LHCN-M2 (cell line): ENCODE measurements around a stretch of chr15.

DNA sequence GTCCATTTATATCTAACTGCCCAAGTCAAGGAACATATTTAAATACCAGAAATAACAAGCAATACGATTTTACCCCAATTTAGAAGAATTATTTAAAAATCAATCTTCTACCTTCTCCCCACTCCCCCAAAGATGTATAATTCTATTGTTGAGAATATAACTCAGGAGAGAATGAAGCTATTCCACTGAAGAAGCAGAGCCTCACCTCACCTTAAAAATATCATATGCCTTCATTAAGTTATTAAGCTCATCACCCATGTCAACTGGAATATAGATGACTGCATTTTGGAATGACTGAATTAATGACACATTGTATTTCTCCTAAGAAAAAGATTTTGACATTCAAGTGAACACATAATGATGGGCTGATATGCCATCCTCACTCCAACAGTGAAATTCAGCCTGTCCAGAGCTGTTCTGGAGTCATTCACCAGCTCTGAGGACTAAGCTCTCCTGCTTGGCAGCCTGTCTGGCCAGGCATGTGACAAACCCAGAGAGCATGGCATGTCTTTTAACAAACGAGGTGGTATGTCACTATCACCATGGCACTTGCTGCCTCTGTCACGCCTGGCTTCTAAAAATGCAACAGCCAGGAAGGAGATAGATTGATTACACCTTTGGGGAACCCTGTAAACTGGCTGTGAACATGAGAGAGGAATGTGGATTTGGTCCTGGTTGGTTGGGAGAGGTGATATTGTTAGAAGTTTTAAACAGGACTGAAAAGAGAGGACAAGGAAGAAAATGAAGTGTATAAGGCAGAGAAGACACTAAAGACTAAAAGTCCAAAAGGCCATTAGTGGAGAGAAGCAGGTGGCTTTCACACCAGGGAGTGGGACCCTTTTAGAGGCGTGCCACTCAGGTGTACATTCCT is 1.5 kb downstream of the ACTC1 start:
- RAMPAGE, long total RNA: no peak

DNA sequence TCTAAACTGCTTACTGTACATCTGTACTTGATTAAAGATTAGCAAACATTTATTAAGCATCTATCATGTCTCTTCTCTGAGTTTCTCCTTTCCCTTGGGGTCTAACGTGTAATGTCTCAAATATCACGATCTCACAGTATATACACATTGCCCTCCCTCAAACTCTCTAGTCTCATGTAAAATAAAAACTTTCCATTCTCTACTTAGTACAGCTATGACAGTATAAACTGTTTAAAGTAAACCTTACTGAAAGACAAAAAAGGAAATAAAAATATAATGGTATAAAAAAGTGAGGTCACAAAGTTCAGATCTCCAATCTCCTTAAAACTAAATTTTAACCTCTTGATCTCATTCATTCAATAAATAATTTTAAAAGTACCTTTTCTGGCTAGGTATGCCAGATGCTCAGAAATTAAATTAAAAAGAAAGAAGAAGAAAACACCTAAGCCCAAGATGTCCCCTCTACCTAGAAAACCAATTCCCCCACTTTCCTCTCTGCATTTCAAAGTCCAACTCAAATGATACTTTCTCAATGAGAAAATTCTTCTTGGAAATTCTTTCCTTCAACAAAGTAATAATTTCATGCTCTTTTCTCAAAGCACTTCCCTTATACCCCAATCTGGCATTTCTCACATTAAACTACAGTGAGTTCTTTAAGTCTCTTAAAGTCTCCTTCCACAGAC is 3.5 kb downstream of the AQR start:
- RAMPAGE, long total RNA: no peak

DNA sequence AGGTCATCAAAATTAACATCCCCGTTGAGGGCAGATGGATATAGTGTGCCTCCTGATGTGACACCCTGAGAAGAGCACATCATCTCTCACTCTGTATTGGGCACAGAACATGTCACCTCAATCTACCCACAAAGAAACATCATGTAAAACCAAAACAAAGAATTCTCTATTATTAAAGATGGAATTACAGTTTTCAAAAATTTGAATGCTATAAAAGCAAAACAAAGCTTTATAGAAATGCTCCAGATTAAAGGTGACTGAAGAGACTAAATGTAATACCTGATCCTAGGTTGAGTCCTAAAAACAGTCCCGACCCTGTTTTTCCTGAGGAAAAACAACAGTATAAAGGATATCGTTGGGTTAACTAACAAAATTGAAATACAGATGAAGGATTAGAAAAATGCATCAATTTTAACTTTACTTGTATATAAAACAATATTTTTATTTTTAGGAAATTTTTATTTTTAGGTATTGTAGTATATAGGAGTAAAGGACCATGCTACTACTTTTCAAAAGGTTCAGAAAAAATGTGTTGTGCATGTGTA is 222.2 kb upstream of the NANOGP8 start:
- RAMPAGE, long total RNA: no peak

GRCh38 chr15:36047186-36047816 is 501.3 kb upstream of the DPH6 start:
- RAMPAGE, long total RNA: no peak

DNA sequence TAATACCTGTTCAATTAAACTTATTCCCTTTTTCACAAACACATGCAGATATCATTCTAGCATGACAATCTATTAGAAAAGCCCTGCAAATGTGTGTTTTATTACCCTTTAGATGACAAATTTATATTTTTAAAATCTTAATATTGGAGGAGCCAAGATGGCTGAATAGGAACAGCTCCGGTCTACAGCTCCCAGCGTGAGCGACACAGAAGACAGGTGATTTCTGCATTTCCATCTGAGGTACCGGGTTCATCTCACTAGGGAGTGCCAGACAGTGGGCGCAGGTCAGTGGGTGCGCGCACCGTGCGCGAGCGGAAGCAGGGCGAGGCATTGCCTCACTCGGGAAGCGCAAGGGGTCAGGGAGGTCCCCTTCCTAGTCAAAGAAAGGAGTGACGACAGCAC is 384.2 kb upstream of the CDIN1 start:
- RAMPAGE, long total RNA: no peak

DNA sequence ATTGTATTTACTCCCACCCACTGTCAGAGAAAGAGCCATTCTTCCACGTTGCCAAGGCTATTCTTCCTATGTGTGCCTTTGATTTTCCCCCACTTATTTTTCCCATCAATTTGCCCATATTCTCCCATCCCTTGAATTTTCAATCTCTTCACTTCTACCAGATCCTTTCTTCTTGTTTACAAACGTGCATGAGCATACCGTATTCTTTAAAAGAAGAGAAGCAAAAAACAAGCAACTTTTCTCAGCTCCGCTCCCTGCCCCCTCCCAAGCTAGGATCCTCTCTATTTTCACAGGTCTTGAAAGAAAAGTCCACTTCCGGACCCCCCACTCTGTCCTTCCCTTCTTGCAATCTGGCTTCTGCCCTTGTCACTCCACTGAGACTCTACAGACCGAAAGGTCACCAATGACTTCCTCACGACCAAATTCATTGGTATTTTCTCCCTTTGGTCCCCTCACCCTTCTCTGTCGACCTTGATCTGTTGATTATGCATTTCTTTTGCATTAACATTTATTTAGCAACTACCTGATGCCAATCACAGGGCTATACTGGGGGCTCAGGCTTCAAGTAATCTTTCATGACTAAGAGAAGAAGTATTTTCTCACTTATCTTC is 99.7 kb downstream of the MEIS2 start:
- RAMPAGE, long total RNA: no peak

- RAMPAGE, long total RNA: no peak
These were observed 5.2 kb downstream of the MEIS2 start for GRCh38 chr15:37095095-37095539.

DNA sequence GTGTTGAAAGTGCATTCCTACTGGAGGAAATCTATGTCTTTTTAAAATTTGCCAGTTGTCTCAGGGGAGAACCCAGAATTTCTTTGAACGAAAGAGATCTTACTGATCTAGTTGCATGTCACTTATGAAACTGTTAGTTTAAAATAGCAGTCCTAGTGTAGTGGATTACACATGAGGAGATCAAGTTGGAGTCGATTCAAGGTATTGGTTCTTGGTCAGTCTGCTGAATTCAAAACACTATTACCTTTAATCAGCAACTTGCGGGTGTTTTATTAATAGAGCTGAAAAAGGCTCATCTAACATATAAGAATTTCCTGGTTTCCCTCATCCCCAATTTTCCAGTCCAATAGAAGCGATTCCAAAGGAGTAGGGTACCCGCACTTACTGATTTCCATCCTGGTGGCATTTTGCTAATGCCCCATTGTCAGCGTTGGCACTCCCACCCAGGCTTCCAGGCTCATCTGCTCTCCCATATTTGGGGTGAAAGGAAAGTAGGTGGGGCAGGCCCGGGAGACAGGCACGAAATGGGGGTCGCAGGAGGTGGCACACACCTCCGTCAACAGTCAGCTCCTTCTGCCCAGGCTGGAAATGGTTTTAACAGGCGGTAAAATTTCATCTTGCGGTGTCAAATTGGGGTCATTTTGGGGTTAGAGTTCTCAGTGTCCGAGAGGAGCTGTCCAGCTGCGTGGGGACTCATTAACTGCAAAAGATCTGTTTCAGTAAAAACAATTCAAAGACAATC is 3.9 kb upstream of the MEIS2 start:
- RAMPAGE, long total RNA: no peak

DNA sequence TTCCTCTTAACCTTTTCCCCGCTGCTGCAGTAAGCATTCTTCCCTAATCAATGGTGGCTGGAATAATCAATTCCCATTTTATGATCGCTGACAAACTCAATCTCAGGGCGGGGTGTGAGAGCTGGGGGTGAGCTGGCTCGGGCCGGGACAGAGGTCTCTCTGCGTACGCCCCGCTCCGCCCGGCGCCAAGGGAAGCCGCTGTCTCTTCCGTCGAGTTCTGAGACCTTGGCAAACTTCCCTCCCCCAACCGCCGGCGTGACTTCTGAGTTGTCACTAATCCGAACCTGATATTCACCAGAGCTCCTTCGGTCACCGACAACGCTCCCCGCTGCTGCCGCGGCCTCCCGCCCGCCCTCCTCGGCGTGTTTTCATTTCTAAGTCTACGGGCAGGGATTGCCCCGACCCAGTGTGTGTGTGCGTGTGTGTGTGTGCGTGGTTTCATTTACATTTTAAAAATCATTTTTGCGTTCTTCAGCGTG is 10.4 kb upstream of the MEIS2 start:
- RAMPAGE, long total RNA: no peak

DNA sequence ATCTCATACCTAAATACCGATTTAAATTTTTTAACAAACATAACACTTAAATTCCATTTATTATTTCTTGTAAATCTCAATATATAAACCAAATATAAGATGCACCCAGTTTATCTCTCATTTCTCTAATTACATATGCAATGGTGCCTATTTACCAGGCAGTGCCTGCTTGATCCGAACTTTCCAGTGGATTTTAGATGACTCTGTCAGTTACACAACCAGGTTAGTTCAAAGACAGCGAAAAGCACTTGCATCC is 56.8 kb upstream of the TMCO5A start:
- RAMPAGE, long total RNA: no peak

- RAMPAGE, long total RNA: no peak
These were observed 142.4 kb downstream of the TMCO5A start for GRCh38 chr15:38076664-38077480.

GRCh38 chr15:38091647-38092009 is 157.2 kb downstream of the TMCO5A start:
- RAMPAGE, long total RNA: no peak

- RAMPAGE, long total RNA: no peak
These were observed 121.9 kb upstream of the SPRED1 start for GRCh38 chr15:38130616-38131306.

DNA sequence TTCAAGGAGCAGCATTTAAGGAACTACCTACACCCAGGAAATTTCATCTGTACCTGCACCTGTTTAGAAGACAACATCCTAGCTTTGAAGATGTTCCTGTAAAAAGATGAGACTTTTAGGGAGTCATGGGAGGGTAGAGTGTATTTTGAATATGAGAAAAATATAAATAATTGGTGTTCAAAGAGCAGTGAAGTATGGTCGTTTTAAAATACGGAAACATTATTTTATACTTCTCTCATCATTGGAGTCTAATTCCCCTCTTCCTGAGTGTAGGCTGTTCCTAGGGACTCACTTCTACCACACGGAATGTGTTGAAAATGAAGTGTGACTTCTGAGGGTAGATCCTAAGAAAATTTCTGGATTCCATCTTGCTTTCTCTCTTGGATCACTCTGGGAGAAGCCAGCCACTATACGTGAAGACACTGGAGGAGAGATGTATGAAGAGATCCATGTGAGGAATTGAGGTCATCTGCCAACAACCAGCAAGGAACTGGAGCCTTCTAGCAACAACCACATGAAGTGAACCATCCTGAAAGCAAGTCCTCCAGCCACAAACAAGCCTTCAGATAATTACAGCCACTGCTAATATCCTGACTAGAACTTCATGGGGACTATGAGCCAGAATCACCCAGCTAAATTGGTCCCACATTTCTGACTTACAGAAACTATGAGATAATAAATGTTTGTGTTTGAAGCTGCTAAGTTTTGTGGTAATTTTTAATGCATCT is 74.6 kb downstream of the SPRED1 start:
- RAMPAGE, long total RNA: no peak

GRCh38 chr15:38359528-38360056 is 94.3 kb upstream of the FAM98B start:
- RAMPAGE, long total RNA: no peak

GRCh38 chr15:38531470-38531854 is 33.2 kb downstream of the RASGRP1 start:
- RAMPAGE, long total RNA: no peak

DNA sequence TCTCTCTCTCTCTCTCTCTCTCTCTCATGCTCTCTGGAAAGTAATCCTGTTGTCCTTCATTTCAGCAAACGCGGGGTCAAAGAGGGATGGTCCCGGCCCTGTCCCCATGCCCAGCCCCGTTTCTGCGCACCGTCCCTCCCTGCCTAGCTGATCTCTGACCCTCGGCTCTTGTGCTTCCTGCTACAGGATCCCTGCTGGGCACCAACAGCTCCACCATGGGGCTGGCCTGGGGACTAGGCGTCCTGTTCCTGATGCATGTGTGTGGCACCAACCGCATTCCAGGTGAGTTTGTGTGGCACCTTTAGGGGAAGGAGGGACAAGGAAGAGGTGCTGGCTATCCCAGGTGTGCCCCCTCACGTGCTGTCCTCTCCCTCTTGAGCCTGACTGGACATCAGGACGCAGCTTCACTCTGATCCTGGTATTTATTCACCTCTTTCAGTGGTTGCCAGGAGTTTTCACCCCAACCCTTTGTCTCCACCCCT is 805 bp downstream of the THBS1 start:
- RAMPAGE, long total RNA: no peak

GRCh38 chr15:39587642-39588388 is 6.9 kb downstream of the THBS1 start:
- RAMPAGE, long total RNA: no peak

DNA sequence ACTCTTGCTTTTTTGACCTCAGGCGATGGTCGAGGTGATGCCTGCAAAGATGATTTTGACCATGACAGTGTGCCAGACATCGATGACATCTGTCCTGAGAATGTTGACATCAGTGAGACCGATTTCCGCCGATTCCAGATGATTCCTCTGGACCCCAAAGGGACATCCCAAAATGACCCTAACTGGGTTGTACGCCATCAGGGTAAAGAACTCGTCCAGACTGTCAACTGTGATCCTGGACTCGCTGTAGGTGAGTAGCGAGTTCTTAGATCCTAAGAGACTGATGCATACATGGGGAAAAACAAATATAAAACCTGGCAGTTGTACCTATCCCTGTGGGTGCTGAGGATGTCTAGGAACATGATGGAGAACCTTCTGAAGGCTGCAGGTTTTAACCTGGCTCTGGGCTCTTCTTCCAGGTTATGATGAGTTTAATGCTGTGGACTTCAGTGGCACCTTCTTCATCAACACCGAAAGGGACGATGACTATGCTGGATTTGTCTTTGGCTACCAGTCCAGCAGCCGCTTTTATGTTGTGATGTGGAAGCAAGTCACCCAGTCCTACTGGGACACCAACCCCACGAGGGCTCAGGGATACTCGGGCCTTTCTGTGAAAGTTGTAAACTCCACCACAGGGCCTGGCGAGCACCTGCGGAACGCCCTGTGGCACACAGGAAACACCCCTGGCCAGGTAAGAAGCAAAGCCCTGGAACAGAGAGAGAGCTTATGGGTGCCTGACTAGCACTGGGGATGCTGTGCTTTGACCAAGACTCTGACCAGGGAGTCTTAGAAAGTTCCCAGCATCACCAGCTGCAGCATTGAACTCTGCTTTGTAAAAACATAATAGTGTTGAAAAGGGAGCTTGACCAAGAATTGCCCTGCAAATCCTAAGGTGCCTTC is 12.3 kb downstream of the THBS1 start:
- RAMPAGE, long total RNA: no peak

DNA sequence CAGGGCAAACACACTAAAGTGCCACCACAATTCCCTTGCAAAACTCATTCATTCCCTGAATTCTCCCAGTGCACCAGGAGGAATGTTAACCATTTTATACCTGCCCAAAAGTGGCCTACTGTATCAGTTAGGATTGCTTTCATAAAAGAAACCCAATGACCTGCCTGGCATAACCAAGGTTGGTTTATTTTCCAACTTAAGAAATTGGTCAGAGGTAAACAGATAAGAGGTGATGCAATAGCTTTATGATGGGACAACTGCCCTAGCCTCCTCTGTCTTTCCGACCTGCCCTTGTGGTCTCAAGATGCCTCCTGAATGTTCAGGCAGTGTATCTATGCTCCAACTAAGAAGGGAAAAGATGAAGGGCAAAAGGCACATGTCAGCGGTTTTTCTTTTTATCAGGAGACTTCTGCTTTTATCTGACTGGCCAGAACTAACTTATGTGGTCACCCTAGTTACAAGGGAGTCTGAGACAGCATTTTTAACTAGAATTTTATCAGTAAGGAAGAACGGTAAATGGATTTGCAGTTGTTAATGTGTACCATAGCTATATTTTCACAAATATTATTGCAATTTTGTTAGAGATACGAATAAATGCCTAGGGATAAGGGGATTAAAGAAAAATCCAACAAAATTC is 83.8 kb downstream of the FSIP1 start:
- RAMPAGE, long total RNA: no peak